Colic lymph node (tissue), 1 donor: ENCODE results near the genes GOLGA6L25, GOLGA8M, TJP1, CHRFAM7A, GOLGA8Q and MTMR10.

GRCh38 chr15:28553156-28553832 is at the start of gene GOLGA6L25:
TSS of gene GOLGA6L25 (plus strand) at chr15:28553568.
- PRO-cap, result no peak

DNA sequence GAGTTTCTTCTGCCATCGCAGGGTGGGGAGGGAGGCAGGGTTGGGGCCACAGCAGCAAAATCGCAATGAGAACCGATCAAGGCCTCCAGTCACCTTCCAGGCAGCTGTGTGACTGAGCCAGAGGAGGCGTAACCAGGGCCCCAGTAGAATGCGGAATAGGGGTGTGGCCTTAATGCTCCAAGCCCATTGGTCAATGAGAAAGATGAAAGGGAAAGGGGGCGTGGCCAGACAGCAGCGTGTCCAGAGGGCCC is at the start of gene GOLGA8M:
Gene GOLGA8M (minus strand): TSS at position 114 of the 251 bp plus-strand sequence.
- PRO-cap, result no peak

DNA sequence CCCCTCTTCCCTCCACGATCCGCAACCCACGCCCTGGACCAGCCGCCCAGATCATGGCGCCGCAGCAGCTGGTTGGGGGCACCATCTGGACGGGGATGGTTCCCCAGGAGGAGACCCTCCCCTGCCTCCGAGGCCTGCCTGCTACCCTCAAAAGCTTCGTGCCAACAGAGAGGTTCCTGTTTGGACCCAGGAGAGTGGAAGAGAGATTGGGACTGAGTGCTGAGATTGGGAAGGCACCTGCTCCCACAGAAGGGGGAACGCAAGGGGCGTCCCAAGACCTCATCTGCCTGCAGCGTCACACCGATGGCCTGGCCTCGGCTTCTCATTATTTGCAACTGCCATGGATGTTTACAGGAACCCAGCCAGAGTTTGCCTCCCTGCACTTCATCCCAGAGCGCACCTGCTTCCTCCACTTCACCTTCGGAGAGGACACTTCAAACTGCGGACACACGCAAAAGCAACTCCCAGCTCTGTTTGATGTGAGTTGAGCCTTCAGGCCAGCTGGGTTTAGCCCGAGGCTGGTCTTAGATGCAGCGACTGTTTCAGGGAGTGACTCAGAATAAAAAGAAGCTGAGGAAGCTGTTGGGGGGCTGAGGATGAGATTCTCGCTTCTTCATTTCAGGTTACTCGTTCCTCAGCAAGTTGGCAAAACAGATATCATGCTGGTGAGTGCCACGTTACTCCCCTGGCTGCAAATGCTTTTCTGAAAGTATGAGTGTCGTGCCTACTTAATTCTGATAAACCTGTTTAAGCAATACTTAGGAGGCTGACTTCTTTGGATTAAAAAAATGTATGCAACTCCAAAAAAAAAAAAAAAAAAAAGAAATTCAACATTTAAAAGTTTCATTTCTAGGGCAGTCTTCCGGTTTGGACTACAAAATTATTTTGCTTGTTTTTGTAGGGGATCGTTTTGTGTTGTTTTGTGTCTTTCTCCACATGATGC is 58.7 kb downstream of the GOLGA6L7 start:
- PRO-cap, result no peak

DNA sequence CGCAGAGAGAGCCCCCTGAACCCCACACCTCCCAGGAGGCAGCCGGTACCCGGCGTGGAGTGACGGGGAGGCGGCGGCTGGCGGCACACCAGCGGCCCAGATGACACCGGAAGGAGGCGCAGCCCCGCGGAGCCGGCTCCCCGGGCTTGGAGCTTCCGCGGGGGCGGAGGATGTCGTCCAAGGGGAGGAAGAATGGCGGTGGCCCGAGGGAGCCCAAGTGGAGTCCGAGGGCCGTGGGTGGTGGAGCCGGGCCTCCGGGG is 166.2 kb downstream of the NSMCE3 start:
- PRO-cap, result no peak

DNA sequence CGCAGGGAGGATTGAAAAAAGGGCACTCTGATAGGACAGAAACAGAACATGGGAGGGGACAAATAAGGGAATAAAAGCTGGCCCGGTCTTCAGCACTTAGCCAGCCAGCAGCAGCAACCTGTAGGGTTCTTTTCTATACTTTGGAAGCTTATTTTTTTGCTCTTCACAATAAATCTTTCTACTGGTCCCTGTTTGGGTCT is 115.8 kb upstream of the ENTREP2 start:
- PRO-cap, result no peak

DNA sequence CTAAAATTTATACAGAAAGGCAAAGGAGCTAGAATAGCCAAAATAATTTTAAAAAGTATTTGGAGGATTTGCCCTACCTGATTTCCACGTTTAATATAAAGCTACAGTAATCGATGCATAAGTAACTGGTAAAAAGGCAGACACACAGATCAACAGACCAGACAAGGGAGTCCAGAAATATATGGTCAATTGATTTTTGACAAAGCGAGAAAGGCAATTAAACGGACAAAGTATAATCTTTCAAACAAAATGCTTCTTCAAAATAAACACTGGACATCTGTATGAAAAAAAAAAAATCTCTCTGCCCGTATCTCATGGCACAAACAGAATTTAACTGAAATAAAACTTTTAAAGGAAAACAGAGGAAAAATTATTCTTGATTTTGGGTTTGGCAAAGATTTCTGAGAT is 25.6 kb downstream of the TJP1 start:
- PRO-cap, result no peak

- PRO-cap, result bidirectional peak, plus-strand start at chr15:29822225, minus-strand start at chr15:29822114; bidirectional peak, plus-strand start at chr15:29822569, minus-strand start at chr15:29822492
Measured at GRCh38 chr15:29821847-29822746, at the start of gene TJP1. TSS of gene TJP1 (minus strand) at chr15:29822468.

- PRO-cap, result no peak
Measured at GRCh38 chr15:29885225-29885685, 63.0 kb upstream of the TJP1 start.

DNA sequence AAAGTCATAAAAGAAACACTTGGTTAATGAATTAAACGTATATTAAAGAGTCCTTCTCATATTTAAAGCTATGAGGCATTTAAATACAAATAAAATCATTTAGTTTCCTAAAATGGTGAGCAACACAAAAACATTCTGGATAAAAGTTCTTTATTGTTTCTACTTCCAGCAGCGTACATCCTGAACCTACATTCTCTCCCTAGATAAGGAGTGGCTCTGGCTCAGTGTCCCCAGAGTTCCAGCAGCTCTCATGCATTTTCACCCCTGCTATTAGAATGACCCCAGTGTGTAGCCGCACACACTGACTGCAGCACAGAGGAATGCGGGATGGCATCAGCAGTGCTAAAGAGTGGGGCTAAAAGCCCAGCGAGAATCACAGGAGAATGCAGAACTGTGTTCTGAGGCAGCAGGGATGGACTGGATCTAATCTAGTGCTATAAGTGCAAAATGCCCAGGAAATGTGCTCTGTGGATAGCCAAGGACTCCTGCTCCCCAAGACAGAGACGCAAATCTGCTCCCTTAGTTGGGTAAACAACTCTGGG is 66.3 kb upstream of the TJP1 start:
- PRO-cap, result no peak

GRCh38 chr15:29985382-29985646 is 97.4 kb upstream of the GOLGA8J start:
- PRO-cap, result no peak

GRCh38 chr15:30045637-30046277 is 37.0 kb upstream of the GOLGA8J start:
- PRO-cap, result no peak

DNA sequence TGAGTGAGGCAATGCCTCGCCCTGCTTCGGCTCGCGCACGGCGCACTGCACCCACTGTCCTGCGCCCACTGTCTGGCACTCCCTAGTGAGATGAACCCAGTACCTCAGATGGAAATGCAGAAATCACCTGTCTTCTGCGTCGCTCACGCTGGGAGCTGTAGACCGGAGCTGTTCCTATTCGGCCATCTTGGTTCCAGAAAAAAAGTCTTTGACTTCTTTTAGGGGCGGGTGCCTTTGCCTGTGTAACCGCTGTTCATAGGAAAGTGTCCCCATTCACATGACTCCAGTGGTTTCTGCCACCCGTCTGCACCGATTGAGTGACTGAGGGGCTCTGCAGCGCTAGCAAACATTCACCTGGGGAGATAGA is 46.2 kb downstream of the CHRFAM7A start:
- PRO-cap, result no peak

DNA sequence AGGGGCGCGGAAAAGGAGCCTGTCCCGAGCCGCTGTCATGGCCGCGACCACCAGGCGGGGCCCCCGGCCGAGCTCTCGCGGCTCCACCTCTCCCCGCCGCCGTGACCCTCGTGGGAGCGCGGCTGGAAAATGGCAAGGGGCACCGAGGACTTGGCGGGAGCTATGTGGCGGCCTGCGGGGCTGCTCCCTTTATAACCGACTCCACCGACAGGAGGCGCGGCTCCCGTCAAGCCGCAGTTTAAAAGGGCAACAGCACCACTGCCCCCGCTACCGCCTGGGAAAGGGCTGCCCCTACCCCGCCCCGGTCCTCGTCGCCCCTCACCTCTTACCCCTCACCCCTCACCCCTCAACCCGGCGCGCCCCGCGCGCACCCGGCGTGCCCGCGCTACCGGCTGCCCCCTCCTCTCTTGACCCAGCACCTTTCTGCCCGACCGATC is at the start of gene CHRFAM7A:
Gene CHRFAM7A (minus strand): TSS at position 166 of the 437 bp plus-strand sequence.
- PRO-cap, result no peak

DNA sequence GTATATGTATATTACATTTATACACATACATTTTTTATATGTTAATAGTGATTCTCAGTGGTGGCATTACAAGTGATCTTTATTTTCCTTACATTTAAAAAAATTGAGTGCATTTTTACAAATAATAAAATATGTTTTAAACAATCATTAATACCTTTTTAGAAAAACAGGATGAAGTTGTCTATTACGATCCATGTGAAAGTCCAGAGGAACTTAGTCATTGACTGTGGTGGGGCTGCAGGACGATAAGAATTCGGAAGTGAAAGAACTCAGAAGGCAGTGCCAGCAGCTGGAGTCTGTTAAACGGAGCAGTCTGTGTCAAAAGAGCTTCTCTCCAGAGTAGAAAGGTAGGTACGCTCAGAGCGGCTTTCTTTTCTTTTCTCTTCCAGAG is 67.5 kb upstream of the GOLGA8Q start:
- PRO-cap, result no peak

DNA sequence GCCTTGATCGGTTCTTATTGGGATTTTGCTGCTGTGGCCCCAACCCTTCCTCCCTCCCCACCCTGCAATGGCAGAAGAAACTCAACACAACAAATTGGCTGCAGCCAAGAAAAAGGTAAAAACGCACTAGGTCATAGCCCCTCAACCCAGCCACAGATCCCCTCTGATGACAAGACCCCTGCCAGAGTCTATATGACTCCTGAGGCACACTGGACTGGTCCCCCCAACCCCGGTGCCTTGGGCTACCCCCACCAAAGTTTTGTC is at the start of gene GOLGA8Q:
Gene GOLGA8Q (plus strand): TSS at position 40 of the 264 bp plus-strand sequence.
- PRO-cap, result no peak

- PRO-cap, result no peak
Measured at GRCh38 chr15:30923373-30923878, 19.7 kb downstream of the FAN1 start.

DNA sequence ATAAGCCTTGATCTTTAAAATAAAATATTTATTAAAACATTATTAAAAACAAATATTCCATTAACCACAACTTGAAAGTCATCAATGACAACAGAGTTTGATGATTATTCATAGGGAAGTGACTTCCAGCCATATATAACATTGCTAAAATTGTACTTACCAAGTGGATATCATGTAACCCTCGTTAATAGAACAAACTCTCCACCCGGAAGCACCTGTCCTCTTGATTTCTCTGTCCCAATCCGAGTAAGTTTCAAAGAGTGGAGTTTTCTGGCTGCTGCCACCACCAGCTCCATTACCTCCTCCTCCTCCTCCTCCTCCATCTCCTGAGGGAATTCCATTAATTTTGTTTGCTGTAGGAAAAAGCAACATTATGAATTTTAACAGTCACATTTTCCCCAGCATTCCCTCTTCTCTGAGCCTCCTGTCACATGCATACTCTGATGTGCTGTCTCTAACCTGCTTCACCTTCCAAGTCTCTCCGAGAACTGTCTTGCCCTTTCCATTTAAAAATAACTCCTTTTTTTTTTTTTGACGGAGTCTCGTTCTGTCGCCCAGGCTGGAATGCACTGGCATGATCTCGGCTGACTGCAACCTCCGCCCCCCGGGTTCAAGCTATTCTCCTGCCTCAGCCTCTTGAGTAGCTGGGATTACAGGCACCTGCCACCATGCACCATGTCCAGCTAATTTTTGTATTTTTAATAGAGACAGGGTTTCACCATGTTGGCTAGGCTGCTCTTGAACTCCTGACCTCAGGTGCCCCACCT is 30.5 kb downstream of the MTMR10 start:
- PRO-cap, result no peak

DNA sequence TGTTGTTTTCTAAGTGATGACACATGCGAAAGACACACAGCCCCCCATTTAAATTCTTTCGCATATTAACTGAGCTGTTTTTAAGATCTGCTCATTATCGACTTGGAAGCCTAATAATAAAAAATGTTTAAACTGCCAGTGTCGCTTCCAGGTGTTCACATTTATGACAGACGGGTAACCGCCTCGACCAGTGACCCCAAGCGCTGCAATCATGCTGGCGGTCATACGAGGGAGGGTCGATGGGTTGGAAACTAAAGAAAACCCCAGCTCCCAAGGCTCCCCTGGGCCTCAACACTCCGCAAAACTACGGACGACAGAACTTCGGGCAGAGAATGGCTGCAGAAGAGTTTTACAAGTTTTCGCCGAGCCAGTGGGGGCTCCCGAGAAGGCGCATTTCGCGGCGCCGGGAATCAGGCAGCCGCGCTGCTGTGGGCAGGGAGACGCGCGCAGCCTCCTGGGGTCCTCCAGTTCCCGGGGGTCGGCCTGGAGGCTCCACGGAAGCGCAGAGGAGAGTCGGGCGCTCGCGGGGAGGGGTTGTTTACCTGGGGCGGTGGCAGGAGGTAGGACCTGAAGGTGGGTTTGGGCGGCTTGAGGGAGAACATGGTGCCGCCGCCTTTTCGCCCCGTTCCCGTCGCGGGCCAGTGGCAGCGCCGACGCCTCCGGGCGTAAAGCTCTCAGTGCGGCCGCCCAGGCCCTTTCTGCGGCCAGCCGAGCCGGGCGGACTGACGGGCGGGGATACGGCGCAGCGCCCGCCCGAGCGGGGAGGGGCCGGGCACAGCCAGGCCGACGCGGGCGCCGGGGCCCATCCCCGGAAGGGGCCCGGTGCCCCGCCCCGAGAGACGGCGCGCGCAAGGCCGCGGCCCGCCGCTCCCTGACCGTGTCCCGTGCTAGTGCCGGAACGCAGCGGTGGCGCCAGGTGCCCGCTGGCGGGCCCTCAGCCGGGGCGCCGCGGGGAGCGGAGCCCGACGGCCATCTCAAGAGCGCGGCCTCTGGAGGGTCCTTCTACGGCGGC is at the start of gene MTMR10:
Gene MTMR10 (minus strand): TSS at position 724 of the 1,012 bp plus-strand sequence.
- PRO-cap, result unidirectional peak, plus-strand start at position 316 of the sequence; bidirectional peak, plus-strand start at position 835 of the sequence, minus-strand start at position 724 of the sequence; bidirectional peak, plus-strand start outside the sequence, minus-strand start at position 991 of the sequence

- PRO-cap, result no peak
Measured at GRCh38 chr15:31306427-31307144, 20.0 kb upstream of the KLF13 start.

DNA sequence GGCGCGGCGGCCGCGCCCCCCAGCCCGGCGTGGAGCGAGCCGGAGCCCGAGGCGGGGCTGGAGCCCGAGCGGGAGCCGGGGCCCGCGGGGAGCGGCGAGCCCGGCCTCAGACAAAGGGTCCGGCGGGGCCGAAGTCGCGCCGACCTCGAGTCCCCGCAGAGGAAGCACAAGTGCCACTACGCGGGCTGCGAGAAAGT is 809 bp downstream of the KLF13 start:
- PRO-cap, result no peak